Ovary (tissue), 7 donors: ENCODE data around the genes BZW1, TMEM237, ICA1L and CD28.

DNA sequence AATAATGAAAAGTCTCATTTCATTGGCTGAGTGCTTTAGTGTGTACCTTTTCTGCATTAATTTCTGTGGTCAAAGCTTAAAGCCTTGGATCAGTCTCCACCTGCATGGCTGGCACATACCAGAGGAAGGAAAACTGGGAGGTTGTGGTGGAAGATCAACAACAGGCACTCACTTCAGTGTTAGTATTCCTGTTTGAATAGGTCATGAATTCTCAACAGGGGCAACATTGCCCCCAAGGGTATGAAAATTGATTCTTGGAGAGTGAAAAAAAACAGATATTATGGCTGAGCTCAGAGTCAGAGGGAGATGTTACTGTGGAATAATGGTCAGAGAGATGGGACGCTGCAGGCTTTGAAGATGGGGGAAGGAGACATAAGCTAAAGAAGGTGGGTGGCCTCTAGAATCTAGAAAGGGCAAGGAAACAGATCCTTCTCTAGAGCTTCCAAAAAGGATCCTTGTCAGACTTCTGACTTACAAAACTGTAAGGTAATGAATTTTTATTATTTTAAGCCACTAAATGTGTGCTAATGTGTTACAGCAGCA is 57.3 kb downstream of the SPATS2L start:
- PRO-cap, 7 experiments, result no peak in any of the 7 experiments
- RAMPAGE, long total RNA, 2 experiments, result no peak in any of the 2 experiments

GRCh38 chr2:200586466-200587044 is 741 bp downstream of the AOX1 start:
- PRO-cap, 7 experiments, result peak in 4 of 7 experiments; most common plus-strand start chr2:200586538 (in 4); most common minus-strand start chr2:200586545 (in 2)
- RAMPAGE, long total RNA, 2 experiments, result no peak in any of the 2 experiments

DNA sequence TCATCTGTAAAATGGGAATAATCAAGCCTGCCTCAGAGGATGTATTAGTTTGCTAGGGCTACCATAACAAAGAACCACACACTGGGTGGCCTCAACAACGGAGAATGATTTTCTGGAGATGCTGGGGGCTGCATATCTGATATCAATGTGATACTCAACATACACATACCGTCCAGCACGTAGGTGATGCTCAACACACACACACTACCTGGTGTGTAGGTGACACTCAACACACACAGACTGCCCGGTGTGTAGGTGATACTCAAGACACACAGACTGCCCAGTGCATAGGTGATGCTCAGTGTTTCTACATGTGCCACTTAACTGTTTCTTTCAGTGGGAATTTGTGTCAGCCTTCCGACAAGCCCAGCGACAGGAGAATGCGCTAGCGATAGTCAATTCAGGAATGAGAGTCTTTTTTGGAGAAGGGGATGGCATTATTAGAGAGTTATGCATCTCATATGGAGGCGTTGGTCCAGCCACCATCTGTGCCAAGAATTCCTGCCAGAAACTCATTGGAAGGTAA is 26.5 kb downstream of the AOX1 start:
- PRO-cap, 7 experiments, result no peak in any of the 7 experiments
- RAMPAGE, long total RNA, 2 experiments, result no peak in any of the 2 experiments

- PRO-cap, 7 experiments, result peak in 5 of 7 experiments; most common plus-strand start chr2:200775584 (in 5)
- RAMPAGE, long total RNA, 2 experiments, result no peak in any of the 2 experiments
Observed at GRCh38 chr2:200775456-200775764, 36.3 kb upstream of the BZW1 start.

GRCh38 chr2:200811167-200812059 is at the start of gene BZW1:
Gene BZW1, plus strand, starts transcription at chr2:200811910.
- PRO-cap, 7 experiments, result peak in 7 of 7 experiments; most common plus-strand start chr2:200811563 (in 7); most common minus-strand start chr2:200811801 (in 6)
- RAMPAGE, long total RNA, 2 experiments, result start-site peak on the plus strand in 2 of 2 experiments, at chr2:200811533-200811937 at its widest, 52 to 1,342 reads per replicate

DNA sequence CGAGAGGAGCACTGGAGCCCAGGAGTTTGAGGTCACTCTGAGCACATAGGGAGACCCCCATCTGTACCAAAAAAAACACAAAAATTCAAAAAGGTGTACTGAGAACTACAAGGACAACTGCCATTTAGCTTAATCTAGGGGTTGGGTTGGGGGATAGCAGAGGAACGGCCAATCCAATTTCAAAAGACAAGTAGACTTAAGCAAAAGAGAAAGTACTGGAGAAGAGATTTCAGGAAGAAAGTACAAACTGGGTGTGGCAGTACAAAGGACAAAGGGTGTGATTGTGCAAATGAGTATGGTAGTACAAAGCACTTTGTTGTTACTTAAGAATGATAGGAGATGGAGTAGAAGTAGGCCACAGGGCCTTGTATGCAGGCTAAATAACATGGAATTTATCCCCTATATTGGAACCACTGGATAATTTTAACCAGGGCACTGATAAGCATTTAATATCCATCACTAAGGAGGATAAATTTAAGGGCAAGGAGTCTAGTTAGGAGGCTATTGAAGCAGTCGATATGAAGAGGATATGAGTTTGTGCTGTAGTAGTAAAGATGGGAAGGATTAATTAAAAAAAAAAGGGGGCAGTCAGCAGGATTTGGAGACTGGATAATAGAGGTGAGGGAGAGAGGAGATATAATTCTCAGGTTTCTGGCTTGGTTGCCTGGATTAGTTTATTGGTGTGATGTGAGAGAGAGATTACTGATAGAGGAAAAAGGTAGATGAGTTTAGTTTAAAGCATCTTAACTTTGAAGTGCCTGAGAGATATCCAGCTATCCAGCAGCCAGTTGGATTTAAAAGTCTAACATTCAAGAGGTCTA is 4.8 kb upstream of the ORC2 start:
- PRO-cap, 7 experiments, result no peak in any of the 7 experiments
- RAMPAGE, long total RNA, 2 experiments, result no peak in any of the 2 experiments

- PRO-cap, 7 experiments, result peak in 7 of 7 experiments; most common plus-strand start chr2:201643196 (in 5); most common minus-strand start chr2:201643210 (in 7)
- RAMPAGE, long total RNA, 2 experiments, result start-site peak on the minus strand in 2 of 2 experiments, at chr2:201643458-201643509 at its widest, 59 to 103 reads per replicate
Observed at GRCh38 chr2:201642932-201643797, at the start of gene TMEM237. Gene TMEM237, minus strand, starts transcription at chr2:201643503.

GRCh38 chr2:201726430-201726867 is 28.0 kb upstream of the MPP4 start:
- PRO-cap, 7 experiments, result no peak in any of the 7 experiments
- RAMPAGE, long total RNA, 2 experiments, result no peak in any of the 2 experiments

- PRO-cap, 7 experiments, result no peak in any of the 7 experiments
- RAMPAGE, long total RNA, 2 experiments, result no peak in any of the 2 experiments
Observed at GRCh38 chr2:202638102-202638375, 3.3 kb downstream of the FAM117B start.

DNA sequence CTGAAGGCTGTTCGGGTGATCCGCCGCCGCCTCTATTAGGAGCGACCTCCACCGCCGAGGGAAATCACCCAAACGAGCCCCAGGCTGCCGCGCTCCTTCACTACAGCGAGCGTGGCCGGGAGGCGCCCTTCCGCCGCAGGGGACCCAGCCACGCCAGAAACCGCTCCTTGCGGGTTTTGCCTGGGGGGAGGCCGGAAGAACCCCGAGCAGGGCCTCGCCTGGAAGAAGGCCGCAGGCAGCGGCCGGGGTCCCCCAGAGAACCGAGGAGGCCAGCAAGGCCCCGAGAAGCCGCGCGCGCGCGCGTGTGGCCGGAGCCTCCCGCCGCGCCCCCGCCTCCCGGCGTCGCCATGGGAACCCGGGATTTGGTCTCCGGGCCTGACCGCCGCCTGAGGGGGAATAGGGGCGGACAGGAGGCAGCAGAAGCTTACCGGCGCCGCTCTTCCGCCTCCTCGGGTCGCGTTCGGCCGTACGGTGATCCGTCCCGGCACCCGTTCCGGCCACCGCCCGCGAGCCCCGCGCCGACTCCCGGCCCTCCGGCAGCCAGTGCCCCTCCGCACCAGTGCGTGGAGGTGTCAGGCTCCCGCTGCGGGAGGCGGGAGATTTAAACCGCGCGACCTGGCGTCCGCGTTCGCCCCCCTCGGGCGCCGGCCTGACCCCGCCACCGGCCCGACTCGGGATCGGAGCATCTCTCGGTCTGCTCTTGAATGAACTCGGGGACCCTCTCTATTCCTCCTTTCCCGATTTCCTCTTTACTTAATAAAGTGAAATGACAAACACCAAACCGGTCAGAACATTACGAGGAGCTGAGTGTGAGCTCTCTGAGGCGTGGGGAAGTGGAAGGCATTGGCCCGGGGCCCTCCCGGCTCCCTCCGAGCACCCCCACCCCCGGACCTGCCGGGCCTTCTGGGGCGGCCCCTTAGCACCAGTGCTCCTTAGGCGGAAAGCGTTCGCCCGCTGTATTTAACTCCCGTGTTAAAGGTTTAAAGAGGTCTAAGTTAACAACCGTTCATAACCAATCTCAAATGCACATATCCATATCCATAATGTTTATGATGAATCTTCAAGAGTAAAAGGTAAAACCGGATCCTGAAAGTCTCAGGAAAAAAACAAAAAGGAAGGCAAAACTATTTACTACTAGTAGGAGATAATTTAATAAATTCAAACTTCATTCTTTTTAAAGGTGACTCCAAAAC is at the start of gene ICA1L:
ICA1L (minus strand) TSS at position 576 of the 1,193 bp plus-strand sequence.
- PRO-cap, 7 experiments, result peak in 7 of 7 experiments; most common plus-strand start position 100 of the sequence (in 4); most common minus-strand start position 74 of the sequence (in 5)
- RAMPAGE, long total RNA, 2 experiments, result start-site peak on the minus strand in 1 of 2 experiments, centred at positions 89 to 488 of the sequence, 23 to 63 reads per replicate

DNA sequence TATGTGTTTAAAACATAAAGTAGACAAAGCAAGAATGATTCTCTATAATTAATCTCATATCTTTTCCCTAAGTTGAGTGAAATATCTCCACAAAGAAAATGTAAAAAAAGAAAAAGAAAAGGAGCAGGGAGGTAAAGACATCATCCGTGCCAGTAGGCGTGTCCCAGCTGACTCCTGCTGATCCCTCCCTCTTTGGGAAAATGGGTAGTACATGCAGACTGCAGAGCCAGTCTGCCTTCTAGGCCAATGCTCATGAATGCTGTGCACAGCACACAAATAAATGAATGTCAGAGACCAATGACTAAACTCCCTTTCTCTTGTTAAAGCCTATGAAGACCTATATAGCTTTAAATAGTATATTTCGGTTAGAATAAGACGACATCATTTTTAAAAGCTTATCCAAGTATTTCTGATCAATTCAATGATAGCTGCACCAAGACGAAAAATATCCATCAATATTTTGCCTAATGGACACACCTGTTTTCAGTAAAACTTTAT is 64.7 kb downstream of the RAPH1 start:
- PRO-cap, 7 experiments, result no peak in any of the 7 experiments
- RAMPAGE, long total RNA, 2 experiments, result no peak in any of the 2 experiments

DNA sequence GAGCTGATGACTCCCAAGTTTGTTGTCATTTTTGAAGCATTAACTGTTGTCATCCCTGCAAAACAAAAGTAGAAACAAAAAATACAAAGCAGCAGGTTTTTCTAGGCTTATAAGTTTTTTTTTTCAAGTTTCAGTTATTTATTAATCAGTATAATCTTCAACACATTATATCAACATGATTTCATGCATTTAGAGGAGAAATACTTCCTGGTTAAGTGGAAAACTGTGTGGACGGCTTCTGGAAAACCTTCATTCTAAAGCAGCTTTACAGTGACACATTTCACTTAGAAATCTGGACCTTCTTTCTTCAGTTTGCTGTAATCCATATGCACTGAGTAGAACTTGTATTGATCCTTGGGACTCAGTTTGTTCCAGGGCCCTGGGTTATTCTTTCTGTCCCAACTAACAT is 34.5 kb upstream of the CD28 start:
- PRO-cap, 7 experiments, result no peak in any of the 7 experiments
- RAMPAGE, long total RNA, 2 experiments, result no peak in any of the 2 experiments

DNA sequence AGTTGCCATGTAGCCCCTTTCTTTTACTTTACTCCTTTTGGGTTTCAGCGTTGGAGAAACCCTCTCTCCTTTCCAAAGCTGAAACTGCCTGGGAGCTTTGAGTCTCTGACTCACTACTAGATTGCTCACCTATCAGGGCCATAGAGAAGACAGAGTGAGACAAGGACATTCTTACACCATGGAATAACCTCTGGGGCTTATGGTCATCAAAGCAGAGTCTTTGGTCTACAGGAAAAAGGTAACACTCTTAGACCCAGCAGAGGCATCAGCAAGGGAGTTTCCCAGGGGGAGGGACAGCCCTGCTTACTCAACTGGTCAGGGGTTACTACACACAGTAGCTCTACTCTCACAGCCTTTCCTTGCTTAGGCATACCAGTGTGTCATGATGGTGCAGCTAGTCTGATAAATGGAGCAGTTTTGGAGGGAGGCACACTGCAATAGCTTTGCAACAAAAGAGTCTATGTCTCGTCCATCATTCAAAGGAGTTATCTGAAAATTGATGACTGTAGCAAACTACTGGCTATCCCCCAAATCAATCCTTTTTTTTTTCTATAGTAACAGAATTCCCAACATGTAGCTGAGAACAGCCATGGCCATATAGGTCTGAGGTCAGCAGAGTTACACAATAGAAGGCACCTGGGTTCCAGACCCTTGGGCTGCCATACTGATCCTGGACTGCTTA is 22.4 kb upstream of the CD28 start:
- PRO-cap, 7 experiments, result no peak in any of the 7 experiments
- RAMPAGE, long total RNA, 2 experiments, result no peak in any of the 2 experiments

DNA sequence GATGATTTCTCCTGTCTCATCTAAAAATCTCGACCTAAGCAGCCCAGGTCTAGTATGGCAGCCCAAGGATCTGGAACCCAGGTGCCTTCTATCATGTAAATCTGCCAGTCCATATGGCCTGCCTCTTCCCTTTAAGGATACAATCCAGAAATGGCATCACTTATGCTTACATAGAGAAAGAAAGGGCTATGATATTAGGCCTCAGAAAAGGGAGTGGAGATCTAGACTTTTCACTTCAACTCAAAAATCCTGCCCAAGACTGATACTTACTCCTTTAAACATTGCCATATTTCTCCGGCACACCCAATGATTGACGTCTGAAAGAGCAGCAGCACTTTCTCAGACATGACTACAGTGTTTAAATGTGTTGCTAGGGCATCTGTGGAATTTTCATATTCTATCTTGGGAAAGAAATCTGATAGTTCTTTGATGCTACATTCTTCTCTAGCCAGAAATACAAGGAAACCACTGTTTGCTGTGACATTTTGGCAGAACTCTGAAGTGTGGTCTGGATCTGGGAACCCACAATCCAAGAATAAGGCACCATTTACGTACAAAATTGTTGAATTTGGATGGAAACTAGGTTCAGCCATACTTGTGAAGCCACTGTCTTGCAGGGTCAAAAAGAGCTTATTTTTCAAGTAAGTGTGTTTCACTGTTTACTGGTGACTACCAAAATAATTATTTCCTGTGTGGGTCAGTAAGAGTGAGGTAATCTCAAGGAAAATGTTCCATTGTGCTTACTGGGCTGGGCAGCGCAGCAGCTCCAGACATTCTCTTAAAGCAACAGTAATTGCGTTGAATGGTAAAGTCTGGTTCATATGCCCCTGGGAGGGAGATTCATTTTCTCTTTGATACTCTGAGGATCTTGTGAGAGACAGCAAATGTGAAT is 21.4 kb upstream of the CD28 start:
- PRO-cap, 7 experiments, result peak in 3 of 7 experiments; most common plus-strand start position 729 of the sequence (in 3)
- RAMPAGE, long total RNA, 2 experiments, result no peak in any of the 2 experiments

DNA sequence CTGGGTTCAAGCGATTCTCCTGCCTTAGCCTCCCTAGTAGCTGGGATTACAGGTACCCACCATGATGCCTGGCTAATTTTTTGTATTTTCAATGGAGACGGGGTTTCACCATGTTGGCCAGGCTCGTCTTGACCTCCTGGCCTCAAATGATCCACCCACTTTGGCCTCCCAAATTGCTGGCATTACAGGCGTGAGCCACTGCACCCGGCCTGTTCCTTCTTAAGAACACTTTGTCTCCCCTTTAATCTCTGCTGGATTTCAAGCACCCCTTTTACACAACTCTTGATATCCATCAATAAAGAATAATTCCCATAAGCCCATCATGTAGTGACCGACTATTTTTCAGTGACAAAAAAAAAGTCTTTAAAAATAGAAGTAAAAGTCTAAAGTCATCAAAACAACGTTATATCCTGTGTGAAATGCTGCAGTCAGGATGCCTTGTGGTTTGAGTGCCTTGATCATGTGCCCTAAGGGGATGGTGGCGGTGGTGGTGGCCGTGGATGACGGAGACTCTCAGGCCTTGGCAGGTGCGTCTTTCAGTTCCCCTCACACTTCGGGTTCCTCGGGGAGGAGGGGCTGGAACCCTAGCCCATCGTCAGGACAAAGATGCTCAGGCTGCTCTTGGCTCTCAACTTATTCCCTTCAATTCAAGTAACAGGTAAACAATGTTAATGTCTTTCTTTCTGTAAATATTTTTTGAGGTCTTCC is at the start of gene CD28:
CD28 (plus strand) TSS at position 549 of the 708 bp plus-strand sequence.
- PRO-cap, 7 experiments, result peak in 2 of 7 experiments; most common plus-strand start position 549 of the sequence (in 1)
- RAMPAGE, long total RNA, 2 experiments, result no peak in any of the 2 experiments

- PRO-cap, 7 experiments, result no peak in any of the 7 experiments
- RAMPAGE, long total RNA, 2 experiments, result no peak in any of the 2 experiments
Observed at GRCh38 chr2:203707866-203708411, 1.5 kb downstream of the CD28 start.

DNA sequence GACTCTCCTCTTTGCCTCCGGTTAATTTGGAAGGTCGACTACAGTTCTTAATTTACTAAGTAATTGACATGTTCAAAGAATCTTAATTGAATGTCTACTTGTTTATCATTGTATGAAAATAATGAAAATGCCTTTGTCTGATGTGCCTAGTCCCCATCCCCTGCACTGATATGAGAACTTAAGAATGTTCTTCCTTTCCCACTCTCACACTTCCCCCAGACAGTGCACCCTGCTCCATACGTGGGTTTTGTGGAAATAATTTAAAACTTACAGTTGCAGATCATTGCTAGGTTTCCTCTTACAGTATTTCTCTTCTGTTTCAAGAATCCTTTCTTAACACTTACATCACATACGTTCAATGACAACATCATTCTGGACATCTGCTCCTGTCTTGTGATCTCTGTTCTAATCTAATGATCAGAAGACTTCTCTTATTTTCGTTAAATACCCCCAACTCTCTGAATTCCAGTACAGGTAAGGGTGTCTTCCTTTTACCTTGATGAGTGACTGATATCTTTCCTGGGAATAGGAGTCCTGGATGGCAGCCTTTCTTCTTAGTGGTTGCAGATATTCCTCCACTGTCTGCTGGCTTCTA is 3.6 kb downstream of the ICOS start:
- PRO-cap, 7 experiments, result no peak in any of the 7 experiments
- RAMPAGE, long total RNA, 2 experiments, result no peak in any of the 2 experiments

- PRO-cap, 7 experiments, result no peak in any of the 7 experiments
- RAMPAGE, long total RNA, 2 experiments, result no peak in any of the 2 experiments
Observed at GRCh38 chr2:204234661-204235244, 298.2 kb downstream of the ICOS start.

DNA sequence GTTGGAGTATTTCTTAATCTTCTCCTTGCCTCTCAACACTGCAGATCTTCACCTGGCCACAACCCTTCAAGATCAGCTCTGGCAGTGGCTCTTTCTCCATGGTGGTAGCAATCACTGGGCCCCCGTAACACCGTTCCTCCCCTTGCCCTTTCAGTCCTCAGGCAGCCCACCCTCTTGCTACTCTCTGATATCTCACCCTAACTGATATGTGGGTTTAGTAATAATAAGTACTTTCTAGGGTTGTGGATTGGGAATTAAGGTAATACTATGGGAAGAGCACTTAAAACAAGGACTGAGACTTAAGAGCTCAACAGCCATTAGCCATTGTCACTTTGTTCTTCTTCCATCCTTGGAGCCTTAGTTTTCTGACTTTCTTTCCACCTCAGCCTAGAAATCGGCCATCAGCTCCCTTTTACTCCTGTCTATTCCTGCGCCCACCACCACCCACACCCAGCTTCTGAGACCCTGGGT is 22.5 kb upstream of the PARD3B start:
- PRO-cap, 7 experiments, result no peak in any of the 7 experiments
- RAMPAGE, long total RNA, 2 experiments, result no peak in any of the 2 experiments

- PRO-cap, 7 experiments, result no peak in any of the 7 experiments
- RAMPAGE, long total RNA, 2 experiments, result no peak in any of the 2 experiments
Observed at GRCh38 chr2:204853612-204854503, 308.6 kb downstream of the PARD3B start.